Pericardium fibroblast (primary cell): ENCODE measurements around a stretch of chr5.

DNA sequence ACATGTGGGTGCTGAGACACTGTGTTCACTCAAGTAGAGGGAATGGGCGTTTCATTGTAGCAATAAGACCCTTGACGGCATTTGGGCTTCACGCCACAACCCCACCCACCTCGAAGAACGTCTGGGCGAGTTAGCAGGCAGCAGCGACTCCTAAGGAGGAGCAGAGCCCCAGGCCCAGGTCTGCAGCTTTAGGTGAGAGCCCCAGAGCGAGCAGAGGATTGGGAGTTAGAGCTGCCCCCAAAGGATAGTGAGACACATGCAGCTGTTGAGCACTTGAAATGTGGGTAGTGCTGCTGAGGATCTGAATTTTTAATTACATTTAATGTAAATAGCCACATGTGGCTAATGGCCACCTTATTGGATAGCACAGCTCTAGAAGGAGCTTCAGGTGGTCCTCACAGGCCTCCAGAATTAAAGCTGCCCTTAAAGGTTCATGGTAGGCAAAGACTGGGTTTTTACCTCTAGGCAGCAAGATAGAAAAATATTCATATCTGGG lies 1.7 kb upstream of the ZFP62 start:
- RAMPAGE, long total RNA: no peak

- RAMPAGE, long total RNA: no peak
Observed at GRCh38 chr5:180885767-180886445, 13.1 kb upstream of the BTNL8 start.

GRCh38 chr5:181044720-181045926 lies 5.1 kb downstream of the BTNL9 start:
- RAMPAGE, long total RNA: no peak

GRCh38 chr5:181070048-181070529 lies 30.0 kb downstream of the BTNL9 start:
- RAMPAGE, long total RNA: no peak

DNA sequence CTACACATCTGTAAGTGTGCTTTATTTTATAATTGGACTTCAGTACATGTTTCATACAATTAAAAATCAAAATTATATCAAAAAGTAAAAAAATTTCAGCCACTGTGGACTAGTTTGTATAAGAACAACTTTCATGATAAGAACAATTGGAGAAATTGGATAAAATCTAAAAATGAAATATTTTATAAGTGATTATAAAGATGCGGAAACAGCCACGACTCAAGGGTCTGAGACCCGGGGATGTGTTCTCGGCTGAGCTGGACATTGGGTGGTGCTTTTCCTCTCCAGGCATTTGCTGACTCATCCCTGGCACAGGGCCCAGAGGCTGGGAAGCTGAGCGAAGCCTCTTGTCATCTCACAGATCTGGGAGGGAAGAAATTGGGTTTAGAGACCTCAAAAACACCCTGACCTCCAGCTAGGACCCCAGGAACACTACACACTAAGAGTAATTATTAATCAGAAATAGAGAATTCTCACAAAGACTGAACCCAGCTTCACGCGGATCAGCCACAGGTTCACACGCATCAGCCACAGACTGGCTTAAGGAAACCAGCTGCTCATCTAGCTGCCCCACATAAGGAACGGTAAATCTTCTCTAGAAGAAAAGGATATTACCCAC lies 2.7 kb upstream of the OR2V1 start:
- RAMPAGE, long total RNA: no peak

- RAMPAGE, long total RNA: no peak
Observed at GRCh38 chr5:181159168-181159684, 11.8 kb downstream of the OR2V2 start.

GRCh38 chr5:181160296-181160808 lies 13.0 kb downstream of the OR2V2 start:
- RAMPAGE, long total RNA: no peak

- RAMPAGE, long total RNA: no peak
Observed at GRCh38 chr5:181221187-181221785, 1.8 kb upstream of the TRIM41 start.

- RAMPAGE, long total RNA: no peak
Observed at GRCh38 chr5:181267200-181267774, 6.3 kb upstream of the TRIM52 start.